Foreskin keratinocyte (primary cell): ENCODE results near the genes PARL and EIF2B5.

DNA sequence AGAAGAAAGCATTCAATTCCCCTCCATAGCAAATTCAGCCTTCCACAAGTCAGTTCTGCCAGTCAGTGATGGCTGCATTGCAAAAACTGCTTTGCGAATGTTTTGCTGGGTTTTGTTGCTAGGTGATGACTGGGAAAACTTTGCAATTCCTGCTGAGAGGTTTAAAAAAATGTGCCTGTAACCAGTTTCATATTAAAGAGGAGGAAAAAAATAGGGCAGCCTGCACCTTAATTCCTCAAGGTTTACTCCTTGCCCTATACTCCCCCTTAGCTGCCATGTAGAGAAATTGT lies 225.6 kb upstream of the ATP11B start:
- RAMPAGE, total RNA = no peak

DNA sequence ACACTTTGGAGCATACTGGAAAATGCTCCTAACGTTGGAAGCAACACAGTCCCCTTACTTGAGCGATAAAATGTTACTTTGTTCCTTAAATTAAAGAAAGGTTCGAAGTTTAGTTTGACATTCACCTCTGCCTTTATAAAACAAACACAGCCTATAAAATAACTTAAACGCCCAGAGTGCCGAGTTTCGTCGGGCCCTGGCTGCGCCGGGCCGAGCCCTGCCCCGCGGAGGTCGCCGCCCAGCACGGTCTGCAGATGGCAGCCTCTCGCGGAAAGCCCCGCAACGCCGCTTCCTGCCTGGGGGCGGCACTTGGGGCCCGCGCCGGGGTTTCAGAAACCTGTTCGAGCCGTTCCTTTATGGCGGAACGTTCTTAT lies 111.2 kb upstream of the ATP11B start:
- RAMPAGE, total RNA = no peak

DNA sequence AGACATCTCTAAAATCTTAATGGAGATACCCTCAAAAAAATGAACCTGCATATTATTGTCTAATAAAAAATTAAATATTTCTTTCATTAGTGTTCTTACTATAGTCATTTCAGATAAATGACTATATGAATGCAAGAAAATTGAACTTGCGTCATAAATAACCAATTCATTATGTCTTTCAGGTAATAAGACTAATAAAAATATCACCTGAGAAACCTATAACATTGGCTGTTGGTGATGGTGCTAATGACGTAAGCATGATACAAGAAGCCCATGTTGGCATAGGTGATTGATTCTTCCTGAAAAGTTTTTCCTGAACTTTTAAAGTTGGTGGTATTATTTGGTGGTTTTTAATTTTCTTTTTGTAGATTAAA lies 87.4 kb downstream of the ATP11B start:
- RAMPAGE, total RNA = no peak

DNA sequence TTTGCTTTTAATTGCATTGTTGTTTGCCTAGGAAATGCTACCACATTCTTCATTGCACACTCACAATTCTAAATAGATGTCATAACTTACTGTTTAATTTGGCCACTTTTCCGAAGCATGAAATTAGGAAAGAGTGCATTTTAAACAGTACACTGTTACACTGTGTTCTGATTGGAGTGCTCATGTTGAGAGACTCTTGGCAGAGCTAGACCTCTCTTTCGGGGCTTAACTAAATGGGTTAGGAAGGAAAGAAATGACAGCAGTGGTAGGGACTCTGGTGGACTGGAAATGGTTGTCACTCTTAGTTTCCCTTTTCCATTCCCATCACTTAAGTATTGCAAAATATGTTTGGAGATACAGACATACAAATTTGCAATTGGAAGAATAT lies 90.4 kb downstream of the DCUN1D1 start:
- RAMPAGE, total RNA = no peak

- RAMPAGE, total RNA = no peak
Observed at GRCh38 chr3:182970595-182971230, 9.6 kb downstream of the DCUN1D1 start.

DNA sequence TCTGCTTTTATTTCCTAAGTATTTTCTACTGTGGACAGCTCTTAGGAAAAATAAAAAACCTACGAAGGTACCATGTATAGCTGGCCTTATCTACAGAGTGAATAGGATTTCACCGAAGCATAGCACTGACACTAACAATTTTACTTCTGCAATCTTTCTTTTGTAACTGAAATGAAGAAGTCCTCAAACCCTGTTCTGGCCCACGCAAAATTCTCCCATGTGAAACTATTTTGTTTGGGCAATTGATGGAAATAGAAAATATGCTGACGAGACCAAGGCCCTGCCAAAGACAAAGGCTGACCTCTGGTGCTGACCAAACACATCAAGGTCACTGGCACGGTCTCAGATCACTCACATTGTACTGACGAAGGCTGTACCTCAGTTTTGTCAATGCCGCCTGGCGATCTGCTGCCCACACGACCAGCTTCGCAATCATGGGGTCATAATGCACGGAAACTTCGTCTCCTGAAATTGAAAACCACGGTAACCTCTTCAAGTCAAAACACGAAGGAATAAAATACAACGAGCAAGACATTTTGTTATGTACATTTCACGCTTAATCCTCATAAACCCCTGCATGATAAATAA lies 58.4 kb upstream of the DCUN1D1 start:
- RAMPAGE, total RNA = no peak

DNA sequence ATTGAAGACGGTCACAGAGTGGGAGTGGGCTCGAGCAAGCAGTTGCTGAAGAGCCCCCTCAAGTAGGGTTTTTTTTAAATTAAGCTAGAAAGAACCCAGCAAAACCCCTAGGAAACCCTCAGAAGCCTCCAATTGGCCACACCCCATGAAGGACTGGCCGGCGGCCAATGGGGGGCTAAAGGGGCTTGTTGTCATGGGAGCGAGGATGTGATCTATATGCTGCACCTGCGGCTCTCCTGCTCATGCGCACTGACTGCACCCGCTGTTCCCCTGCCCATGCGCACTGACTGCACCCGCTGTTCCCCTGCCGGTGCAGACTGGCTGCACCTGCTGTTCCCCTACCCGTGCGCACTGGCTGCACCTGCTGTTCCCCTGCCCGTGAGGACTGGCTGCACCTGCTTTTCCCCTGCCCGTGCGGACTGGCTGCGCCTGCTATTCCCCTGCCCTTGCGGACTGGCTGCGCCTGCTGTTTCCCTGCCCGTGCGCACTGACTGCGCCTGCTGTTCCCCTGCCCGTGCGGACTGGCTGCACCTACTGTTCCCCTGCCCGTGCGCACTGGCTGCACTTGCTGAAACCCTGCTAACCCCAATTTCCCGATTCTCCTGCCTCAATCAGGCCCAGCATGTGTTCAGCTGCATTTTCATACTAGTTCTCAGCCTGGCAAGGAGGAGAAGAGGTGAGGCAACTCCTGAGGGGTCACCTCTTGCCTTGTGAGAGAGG lies 16.8 kb upstream of the MCCC1 start:
- RAMPAGE, total RNA = no peak

DNA sequence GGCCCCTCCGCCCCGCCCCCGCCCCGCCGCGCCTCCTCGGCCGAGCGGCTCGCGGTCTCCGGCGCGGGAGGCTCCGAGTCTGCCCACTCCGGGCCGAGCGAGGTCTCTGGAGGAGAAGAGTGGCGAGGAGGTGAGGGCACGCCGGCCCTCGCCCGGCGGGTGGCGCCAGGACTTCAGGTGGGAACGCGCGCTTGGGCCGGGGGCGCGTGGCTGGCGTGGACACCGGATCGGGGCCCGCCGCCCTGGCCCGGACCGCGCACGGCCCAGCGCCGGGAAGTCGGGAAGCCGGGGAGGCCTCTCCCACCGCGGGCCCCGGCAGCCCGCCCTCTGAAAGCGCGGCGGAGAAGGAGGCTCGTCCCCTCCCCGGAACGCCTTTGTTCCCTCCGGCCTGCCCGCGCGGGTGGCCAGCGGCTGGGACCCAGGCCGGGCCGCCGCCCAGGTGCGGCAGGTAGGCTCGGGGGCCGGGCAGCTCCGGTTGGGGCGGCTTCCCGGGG lies 1.1 kb downstream of the B3GNT5 start:
- RAMPAGE, total RNA = no peak

- RAMPAGE, total RNA = no peak
Observed at GRCh38 chr3:183276585-183276995, 23.5 kb downstream of the B3GNT5 start.

- RAMPAGE, total RNA = no peak
Observed at GRCh38 chr3:183381092-183381503, 47.3 kb downstream of the MCF2L2 start.

GRCh38 chr3:183647932-183648375 lies 12.5 kb downstream of the KLHL24 start:
- RAMPAGE, total RNA = no peak

DNA sequence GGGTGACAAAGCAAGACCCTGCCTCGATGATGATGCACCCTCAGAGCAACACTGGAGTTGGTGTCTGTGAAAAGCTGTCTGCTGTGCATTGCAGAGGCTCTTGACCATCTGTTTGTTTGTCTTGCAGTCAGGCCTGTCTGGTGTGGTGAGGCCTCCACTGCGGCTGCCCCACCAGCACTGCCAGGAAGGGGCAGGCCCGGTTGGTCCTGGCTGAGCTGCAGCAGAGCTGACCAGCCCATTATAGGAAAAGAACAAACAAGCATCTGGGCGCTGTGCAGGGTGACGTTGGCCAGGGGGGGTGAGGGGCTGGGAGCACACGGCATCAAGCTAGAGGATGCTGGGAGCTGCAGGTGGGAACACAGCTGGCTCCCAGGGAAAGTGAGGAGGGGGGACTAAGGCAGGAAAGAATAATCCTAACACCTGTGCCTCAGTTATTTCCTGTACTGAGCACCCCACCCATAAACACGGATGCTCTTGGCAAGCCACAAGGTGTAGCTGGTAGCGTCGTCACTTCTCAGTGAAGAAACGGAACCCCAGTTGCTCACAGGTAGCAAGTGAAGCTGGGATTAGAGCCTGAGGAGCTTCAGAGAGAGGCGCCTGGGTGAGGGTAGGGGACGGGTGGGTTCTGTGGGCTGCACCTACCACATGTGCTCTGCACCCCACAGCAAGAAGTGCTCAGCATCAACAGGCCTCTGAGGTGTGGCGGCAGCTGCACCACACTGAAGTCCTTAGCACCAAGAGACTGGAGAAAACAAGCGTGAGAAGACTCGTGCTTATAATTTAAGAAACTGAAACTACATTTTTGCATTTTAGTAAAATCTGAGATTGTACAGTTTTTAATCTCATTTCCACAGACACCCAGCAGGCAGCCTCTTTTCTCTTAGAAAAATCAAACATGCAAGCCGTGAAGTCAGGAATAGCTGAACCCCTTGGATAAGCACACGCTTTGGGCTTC lies 10.0 kb downstream of the MAP6D1 start:
- RAMPAGE, total RNA = no peak

DNA sequence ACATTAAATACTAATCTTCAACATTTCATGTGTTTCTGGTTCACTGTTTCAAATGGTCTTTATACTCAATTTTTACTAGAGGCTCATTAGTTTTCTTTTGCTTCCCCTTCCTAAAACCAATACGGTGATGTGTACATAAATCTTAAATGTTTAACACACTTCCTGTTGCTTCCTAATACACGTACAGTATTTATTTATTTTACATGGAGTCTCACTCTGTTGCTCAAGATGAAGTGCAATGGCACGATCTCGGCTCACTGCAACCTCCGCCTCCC lies 1.7 kb downstream of the PARL start:
- RAMPAGE, total RNA = no peak

DNA sequence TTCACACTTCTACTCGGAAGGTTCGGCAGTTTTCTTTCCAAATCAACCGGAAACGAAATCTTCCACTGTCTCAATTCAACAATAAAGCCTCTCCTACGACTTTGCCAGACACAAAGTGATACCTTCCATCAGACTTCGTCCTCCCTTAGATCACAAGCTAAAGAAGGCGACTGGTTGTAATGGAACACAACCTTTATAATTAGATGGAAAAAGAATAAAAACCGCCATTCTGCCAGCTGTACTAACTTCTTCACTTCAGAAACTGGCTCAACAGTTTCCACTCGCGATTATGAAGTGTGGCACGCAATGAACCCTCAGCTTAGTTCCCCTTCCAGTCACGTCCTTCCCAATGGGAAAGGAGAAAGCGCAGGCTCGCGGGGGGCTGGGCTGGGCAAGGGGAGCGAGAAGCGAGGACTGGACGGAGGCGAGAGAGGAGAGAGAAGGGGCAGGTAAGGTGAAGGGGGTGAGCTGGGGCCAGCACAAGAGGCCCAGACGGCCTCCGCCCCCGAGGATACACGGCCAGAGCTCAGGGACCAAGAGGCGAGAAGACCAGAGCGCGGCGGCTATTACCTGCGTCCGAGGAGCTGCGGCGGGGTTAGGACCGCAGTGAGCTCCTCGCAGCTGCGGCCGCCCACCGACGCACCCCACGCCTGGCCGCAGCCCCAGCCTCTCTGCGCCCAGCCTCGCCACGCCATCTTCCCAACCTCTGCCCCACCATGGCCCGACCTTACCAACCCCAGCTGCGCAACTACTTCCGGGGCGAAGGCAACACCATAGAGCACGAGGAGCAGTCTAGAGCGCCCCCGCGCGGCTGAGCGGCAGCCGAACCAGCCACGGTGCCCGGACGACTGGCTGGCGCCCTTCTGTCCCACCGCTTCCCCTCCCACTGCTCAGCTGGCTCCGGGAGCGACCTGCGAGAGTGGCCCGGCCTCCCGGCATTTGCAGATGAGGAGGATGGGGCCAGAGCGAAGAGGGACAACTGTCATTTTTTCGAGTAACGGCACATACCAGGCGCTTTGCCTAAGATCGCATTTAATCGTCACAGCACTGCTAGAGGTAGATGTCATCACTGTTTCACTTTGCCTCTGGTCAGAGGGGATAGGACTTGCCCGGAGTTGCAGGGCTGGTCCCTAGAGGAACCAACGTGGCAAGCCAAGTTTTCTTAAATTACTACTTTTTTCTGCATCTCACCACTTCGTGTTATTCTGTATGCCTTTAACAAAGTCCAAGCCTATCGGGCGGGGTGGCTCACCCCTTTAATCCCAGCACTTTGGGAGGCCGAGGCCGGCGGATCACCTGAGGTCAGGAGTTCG lies at the start of gene PARL:
Gene PARL (minus strand): TSS at position 729 of the 1,313 bp plus-strand sequence.
- RAMPAGE, total RNA = start-site peak on the minus strand centred at position 705 of the sequence, 24 bp wide, 51 and 27 reads in 2 replicates

- RAMPAGE, total RNA = no peak
Observed at GRCh38 chr3:184015332-184016243, 2.1 kb downstream of the ABCC5 start.

GRCh38 chr3:184135115-184136156 lies at the start of gene EIF2B5:
Gene EIF2B5 (plus strand): TSS chr3:184135358.
- RAMPAGE, total RNA = no peak

DNA sequence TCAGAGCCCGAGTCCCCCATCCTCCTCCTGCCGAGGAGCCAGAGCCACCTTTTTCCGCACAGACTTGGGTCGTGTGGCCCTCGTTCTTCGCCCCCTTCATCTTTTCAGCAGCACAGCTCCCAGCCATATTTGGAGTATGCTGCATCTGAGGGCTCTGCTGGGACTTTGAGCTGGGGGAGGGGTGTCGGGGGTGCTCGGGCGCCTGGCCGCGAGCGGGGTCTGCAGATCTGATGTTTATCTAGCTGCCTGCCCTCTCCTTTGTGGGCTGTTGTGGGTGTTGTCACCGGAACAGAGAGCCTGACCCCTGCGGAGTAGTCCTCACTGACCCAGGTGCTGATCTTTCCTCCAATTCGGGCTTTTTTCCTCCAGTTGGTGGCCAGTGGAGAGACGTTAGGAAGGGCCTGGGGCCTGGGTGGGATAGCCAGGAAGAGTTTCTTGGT lies 961 bp downstream of the DVL3 start:
- RAMPAGE, total RNA = no peak

- RAMPAGE, total RNA = no peak
Observed at GRCh38 chr3:184156558-184156901, 1.4 kb downstream of the DVL3 start.

- RAMPAGE, total RNA = no peak
Observed at GRCh38 chr3:184171241-184172270, 3.1 kb upstream of the AP2M1 start.

- RAMPAGE, total RNA = no peak
Observed at GRCh38 chr3:184195820-184196392, 9.9 kb downstream of the ABCF3 start.